WTC11 (cell line): ENCODE measurements around the genes GPR63, COQ3 and POPDC3.

GRCh38 chr6:90562391-90562752 lies 24.5 kb downstream of the MAP3K7 start:
- PRO-cap: no peak

DNA sequence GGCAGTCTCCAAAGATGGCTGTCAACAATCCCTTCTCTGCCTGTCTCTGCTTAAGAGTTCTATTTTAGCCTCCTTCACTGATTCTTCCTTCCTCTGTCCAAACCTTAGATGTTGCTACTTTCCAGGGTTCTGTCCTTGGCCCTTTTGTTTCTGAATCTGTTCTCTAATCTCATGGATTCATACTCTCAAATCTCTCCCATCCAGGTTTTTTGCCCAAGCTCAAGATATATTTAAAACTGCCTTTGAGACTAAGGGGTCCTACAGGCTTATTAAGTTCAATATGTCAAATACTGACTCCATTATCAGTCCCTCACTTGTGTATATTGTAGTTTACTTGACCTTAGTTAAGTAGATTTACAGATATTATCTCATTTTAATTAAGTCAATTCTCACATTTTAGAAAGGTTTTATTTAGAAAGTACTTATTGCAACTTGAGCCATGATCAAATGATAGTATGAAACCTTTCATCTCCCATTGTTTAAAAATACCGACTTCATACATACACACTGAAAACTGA lies 7.5 kb downstream of the MAP3K7 start:
- PRO-cap: no peak

- PRO-cap: unidirectional peak, minus-strand start at chr6:90701539
Observed at GRCh38 chr6:90701242-90701700, 114.4 kb upstream of the MAP3K7 start.

GRCh38 chr6:92100437-92100819 lies 1318.9 kb downstream of the EPHA7 start:
- PRO-cap: no peak

GRCh38 chr6:93994981-93995361 lies 575.6 kb upstream of the EPHA7 start:
- PRO-cap: no peak

- PRO-cap: no peak
Observed at GRCh38 chr6:96499757-96500095, 21.9 kb upstream of the UFL1 start.

GRCh38 chr6:96575326-96575643 lies 12.4 kb downstream of the FHL5 start:
- PRO-cap: no peak

GRCh38 chr6:96836835-96837930 lies at the start of gene GPR63:
TSS of gene GPR63 (minus strand) at chr6:96837477.
- PRO-cap: bidirectional peak, plus-strand start at chr6:96837677, minus-strand start at chr6:96837477

- PRO-cap: unidirectional peak, plus-strand start at chr6:96885568
Observed at GRCh38 chr6:96885247-96885849, 12.3 kb downstream of the NDUFAF4 start.

DNA sequence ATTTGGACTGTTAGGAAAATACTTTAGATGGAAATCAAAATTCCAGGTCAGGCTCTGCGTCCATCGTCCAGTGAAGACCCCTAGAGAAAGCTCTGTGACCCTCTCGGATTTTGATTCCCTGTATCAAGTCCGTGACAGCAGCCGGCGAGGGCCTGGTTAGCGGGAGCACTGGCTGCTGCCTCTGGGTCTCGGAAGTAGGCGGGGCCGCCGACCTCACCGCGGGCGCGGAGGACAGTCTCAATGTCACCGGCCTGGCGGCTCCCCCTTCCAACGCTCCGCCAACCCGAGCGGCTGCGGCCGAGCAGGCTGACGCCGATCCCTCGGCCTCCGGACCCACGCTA lies 460 bp downstream of the NDUFAF4 start:
- PRO-cap: bidirectional peak, plus-strand start at position 265 of the sequence, minus-strand start at position 154 of the sequence

DNA sequence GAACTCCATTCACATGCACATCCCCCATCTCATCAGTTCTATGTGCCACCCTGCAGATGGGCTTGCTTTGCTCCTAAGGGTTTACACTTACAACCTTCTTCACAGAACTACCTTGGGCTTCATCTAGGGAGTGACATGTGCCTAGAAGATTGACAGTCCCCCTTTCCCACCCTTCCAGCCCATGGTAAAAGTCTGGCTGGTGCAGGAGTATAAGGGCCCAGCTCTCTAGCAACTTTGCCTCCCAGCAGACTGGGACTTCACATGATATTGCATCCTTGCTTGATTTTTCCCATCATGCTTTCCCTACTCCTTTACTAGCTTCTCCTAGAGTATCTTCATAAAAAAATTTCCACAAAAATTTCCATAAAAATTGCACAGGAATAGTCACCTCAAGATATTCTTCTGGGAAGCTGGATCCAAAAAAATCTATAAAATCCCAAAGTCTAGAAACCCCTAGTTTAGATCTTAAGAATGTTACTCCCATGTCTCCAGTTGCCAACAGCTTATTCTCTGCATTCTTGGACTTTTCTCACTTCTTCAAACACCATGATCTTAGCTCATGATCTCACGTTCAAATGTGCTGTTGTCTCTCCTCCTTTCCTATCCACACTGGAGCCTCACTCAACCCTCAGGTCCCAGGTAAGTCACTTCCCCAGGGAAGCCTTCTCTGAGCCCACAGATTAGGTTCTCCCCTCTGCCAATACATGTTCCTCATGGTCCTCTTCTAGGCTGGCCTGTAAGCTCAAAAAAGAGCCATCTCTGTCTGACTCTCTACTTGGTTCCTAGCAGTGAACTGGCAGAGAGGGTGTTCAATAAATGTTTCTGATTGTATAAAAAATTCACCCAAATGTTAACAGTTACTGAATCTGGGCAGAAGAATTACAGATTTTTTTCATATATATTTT lies 24.6 kb downstream of the FBXL4 start:
- PRO-cap: no peak

- PRO-cap: bidirectional peak, plus-strand start at chr6:99394032, minus-strand start at chr6:99393908; bidirectional peak, plus-strand start at chr6:99394290, minus-strand start at chr6:99394179
Observed at GRCh38 chr6:99393433-99394730, at the start of gene COQ3. TSS of gene COQ3 (minus strand) at chr6:99394195.

GRCh38 chr6:99423228-99423901 lies 1.7 kb downstream of the PNISR start:
- PRO-cap: no peak

DNA sequence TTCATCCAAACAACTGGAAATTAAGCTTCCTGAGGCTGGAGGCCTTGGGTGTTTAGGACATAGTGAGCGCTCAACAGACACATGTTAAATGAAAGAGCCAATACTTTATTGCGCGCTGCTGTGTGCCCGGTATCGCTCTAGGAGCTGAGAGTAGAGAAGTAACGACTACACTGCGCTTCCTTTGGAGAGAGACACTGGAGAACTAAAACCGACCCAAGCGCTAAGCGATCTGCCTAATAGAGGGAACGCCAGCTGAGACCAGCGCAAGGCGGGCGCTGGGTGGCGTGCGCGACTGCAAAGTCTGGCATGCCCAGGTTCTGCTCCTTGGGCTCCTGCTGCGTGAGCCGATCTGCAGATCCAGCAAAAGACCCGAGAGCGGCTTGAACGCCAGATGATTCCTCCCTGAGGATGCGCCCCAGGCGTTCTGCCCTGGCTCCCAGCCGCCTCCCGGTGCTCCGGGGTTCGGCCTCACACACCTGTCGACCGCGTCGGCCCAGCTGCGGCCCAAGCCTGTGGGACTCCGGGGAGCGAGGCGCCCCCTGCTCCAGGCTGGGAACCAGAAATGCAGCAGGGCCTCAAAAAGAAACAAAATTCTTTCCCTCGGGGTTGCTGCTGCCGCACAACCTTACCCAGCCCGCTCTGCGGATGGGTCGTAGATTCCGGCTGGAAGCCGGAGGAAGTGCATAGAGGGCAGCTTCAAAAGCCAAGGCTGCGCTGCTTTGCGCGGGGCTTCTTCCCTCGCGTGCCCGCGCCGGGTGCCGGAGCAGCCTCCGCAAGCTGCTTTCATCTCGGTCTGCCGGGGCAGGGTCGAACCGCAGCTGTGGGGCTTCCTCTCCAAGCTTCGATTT lies 18.0 kb upstream of the PRDM13 start:
- PRO-cap: no peak

- PRO-cap: no peak
Observed at GRCh38 chr6:99602365-99602607, 4.3 kb upstream of the PRDM13 start.

DNA sequence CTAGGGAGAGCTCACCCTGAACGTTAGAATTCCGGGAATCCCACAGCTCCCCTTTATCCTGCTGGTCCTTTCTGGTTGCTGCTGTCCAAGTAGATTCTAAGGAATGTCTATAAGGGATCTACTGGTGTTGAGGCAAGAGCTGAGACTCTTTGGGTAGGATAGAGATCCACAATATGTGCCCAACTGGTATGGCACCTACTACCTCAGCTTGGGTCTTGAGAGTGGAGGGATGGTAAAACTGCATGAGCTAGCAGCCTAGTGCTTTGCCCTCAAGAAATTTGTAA lies 568.2 kb downstream of the GRIK2 start:
- PRO-cap: no peak

GRCh38 chr6:104489719-104490304 lies 369.9 kb downstream of the HACE1 start:
- PRO-cap: unidirectional peak, minus-strand start at chr6:104489858

- PRO-cap: bidirectional peak, plus-strand start at chr6:105179774, minus-strand start at chr6:105179771
Observed at GRCh38 chr6:105179200-105180274, at the start of gene POPDC3. TSS of gene POPDC3 (minus strand) at chr6:105180014.

DNA sequence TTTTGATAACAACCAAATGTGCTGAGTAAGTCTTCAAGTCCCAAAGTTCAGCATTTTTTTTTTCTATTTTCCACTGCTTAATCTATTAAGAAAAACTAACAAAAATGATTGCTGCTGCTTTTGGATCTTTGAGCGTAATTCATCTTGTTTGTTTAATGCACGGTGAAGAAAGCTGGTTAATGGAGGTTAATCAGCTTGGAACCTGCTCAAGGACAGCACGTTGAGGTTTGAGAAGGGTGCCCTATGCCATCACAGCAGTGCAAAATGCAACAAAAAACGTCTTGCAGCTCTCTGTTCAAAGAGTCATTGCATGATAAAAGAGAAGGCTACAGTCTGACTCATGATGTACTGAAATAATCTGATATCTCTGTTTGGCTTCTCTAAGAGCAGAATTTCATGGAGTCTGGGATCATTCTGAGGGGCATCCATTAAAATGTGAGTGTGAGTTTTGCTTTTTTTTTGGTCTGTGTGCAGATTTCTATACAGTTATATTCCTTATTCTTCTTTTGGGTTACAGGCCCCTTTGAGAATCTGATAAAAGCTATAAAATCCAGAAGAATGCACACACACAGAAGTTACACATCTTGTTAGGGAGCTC lies 80.6 kb upstream of the PREP start:
- PRO-cap: no peak

DNA sequence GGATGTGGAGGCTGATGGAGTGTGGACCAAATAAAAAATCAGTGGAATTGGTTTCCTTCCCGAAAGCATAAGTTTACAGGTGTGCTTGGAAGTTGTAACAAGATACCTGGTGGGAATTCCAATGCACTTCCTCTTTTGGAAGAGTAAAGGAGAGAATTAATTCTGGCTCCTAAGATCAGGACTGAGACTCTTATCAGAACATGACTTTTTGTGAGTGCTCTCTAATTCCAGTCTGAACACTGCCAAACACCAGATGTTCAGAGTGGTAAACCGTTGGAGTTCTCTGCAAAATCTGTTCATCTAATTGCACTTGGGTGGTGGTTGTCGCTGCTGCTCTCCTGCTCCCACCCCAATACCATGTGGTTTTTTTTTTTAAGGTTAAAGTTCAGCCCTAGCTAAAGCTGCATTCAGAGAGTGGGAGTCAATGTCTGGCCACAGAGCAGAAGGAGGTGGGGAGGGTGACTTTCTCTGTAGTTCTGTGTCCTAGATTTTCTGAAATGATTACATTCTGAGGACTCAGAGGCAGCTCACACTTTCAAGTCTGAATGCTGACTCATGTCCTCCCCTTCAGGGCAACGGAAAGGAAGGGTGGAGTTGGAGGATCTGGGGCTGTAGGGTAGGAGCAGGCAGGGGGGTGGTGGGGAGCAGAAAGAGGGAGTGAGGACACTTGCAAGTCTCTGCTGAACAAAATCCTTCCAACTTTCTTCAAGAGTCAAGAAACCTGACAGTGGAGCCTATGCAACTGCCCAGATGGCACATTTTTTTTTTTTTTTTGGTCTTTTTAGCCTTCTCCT lies 275.8 kb upstream of the PRDM1 start:
- PRO-cap: no peak